PC-3 (cell line): ENCODE measurements around the gene CUL4A.

DNA sequence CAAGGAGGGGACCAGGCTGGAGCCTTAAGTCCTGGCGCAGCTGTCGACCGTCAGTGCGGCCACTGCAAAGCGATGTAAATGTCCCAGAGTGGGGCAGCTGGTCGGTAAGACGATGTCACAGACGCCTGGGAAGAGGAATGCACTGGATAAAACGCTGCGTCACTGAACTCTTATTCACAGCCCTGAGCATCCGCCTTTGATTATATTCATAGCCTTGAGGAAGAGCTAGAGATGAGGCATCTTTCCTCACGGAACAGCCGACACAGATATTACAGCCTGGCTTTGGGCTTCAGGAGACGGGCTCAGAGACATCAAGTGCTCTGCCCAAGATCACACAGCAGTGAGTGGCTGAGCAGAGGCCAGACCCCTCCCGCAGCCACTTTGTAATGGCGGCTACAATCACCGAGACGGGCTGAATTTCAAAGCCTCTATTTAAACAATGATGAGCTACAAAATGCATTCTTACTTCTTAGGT is 17.7 kb upstream of the TUBGCP3 start:
- RAMPAGE, long total RNA: no peak

- RAMPAGE, long total RNA: no peak
Observed at GRCh38 chr13:112606042-112606904, 18.3 kb upstream of the TUBGCP3 start.

DNA sequence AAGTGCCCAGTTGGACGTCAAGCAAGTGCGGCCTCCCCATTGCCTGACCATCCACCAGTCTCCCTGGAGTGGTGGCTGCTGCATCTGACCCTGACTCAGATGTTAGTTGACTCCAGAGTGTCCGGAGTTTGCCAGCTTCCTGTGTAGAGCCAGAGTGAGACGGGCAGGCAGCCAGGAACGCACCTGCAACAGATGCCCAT is 45.9 kb upstream of the ATP11A start:
- RAMPAGE, long total RNA: no peak

- RAMPAGE, long total RNA: no peak
Observed at GRCh38 chr13:112705170-112705798, 15.4 kb downstream of the ATP11A start.

DNA sequence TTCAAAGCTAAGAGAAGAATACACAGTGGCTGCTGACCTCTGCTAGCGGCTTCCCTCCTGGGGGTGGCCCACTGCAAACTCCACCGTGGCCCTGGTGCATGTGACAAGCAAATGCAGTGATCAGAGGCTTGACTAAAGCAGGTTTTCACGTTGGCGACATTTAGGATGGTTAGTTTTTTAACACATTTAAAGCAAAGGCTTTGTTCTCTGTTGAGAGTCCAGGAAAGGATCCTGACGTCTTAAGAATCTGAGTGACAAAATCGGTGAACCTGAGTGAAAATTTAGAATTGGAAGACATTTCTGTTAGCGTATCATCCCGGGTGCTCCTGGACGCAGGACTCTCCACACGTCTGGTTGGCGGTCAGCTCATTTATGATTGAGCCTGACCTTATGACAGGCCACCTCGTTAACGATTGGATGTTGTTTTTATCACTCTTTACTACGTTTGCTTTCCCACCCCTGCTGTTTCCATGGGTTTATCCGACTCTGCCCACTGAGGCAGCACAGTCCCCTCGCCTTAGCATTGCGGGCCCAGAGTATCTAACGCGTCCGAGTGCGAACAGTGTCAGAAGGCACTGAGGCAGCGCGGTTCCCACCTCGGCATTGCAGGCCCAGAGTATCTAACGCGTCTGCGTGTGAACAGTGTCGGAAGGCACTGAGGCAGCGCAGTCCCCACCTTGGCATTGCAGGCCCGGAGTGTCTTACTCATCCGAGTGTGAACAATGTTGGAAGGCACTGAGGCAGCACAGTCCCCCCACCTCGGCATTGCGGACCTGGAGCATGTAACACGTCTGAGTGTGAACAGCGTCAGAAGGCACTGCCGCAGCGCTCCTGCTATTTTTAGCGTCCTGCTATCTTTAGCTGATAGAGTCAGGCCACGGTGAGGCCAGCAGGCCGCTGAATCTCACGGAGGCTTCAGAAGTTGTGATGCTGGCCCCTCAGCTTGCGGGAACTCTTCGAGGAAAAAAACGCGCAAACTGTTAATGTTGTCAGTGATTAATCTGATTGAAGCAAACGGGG is 39.3 kb downstream of the ATP11A start:
- RAMPAGE, long total RNA: no peak

GRCh38 chr13:112734030-112734805 is 44.4 kb downstream of the ATP11A start:
- RAMPAGE, long total RNA: no peak

- RAMPAGE, long total RNA: no peak
Observed at GRCh38 chr13:112814762-112815369, 125.0 kb downstream of the ATP11A start.

- RAMPAGE, long total RNA: no peak
Observed at GRCh38 chr13:112884189-112884765, 84.7 kb upstream of the MCF2L start.

GRCh38 chr13:112884968-112885514 is 84.0 kb upstream of the MCF2L start:
- RAMPAGE, long total RNA: no peak

- RAMPAGE, long total RNA: no peak
Observed at GRCh38 chr13:112893375-112894116, 75.5 kb upstream of the MCF2L start.

- RAMPAGE, long total RNA: no peak
Observed at GRCh38 chr13:113012989-113013927, 44.2 kb downstream of the MCF2L start.

DNA sequence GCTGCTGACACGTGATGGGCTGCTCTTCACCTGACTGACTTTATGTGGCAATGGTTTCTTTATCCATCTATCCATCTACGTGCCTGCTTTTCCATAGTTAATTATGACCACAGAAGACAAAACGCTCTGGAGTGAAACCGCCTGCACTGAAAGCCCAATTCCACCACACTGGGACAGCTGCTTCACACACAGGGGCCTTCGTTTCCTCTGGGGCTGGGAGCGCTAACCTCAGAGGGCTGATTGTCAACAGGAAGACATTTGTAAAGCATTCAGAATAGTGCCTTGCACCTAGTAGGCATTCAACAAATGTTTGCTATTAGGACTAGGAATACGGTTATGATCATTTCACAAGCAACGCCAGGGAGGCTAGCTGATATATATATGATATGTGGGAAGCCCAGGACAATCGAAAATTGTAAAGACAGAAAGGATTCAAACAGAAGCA is 23.4 kb downstream of the PCID2 start:
- RAMPAGE, long total RNA: no peak

DNA sequence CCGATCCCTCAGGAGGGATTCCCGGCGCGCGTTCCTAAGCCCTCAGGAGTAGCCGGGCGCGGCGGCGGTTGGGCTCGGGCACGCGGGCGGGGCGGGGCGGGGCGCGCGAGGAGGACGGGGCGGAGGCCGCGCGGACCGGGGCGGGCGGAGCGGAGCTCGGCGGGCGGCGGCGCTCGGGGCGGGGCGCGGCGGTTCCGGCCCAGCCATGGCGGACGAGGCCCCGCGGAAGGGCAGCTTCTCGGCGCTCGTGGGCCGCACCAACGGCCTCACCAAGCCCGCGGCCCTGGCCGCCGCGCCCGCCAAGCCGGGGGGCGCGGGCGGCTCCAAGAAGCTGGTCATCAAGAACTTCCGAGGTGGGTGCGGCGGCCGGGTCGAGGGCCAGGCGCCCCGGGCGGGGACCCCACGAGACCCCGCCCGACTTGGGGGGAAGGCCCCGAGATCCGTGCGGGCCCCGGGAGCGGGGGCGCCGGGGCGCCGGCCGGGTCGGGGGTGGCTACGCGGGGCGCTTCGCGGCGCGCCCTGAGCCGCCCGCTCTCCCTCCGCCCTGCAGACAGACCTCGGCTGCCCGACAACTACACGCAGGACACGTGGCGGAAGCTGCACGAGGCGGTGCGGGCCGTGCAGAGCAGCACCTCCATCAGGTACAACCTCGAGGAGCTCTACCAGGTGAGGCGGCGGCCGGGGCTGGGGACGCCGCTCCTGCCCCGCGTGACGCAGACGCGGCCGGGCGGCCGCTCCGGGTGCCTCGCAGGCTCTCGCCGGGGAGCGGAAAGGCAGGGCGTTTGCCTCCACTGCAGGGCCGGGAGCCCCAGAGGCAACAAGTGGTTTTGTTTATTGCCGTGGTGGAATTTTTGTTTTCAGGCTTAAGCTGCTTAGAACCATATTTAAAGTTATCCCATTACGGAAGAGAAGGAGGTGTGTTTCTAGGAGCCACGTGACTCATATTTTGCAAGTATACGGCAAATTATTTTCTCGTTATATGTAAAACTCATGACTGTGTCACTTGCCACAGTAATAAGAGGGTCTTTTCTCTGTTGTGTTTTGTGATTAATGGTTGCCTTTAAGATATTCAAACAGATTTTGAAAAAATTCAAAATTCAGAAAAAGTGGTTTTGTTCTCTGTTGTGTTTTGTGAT is at the start of gene CUL4A:
Gene CUL4A, plus strand, starts transcription at position 191 of the 1,136 bp plus-strand sequence.
- RAMPAGE, long total RNA: no peak

DNA sequence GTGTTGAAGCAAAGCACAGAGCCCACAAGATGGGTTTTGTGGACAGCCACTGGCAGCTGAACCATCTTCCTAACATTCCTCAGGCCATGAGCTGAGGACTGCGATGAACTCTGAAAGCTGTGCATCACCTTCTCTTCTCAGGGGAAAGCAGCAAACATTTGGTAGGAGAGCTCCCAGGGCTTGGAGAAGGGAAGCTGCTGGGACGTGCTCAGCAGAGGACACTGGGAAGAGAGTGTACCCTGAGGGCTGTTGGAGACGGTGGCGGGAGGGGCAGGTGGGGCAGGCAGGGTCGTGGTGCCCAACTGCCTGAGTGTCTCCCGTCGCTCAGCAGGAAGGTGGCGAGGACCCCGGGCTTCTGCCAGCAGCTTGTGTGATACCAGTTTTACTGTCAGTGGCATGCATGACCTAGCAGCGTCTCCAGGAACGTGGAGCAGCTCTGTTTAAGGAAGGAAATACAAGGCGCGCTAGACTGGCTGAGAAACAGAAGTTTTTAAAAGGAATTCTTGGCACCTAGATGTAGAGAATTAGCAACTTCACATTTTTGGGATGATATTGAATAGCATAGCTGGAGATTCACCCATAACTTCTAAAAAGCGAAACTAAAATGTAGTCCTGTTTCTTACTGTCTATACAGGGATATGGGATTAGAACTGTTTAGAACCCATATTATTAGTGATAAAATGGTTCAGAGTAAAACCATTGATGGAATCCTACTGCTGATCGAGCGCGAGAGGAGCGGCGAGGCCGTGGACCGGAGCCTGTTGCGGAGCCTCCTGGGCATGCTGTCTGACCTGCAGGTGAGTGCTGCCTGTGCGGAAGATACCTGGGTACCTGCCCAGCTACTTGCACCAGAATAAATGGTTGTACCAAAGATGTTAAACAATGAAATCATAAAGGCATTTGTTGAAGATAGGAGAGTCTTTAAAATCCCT is 23.4 kb downstream of the CUL4A start:
- RAMPAGE, long total RNA: no peak

DNA sequence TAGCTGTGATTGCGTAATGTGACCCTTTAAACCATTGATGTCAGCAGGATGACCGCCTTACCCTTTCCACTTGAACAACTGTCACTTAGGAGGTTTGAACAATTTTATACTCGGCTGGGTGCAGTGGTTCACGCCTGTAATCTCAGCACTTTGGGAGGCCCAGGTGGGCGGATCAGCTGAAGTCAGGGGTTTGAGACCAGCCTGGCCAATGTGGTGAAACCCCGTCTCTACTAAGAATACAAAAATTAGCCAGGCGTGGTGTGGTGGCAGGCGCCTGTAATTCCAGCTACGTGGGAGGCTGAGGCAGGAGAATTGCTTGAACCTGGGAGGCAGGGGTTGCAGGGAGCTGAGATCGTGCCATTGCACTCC is 3.0 kb downstream of the LAMP1 start:
- RAMPAGE, long total RNA: no peak

GRCh38 chr13:113326622-113326873 is 29.5 kb downstream of the LAMP1 start:
- RAMPAGE, long total RNA: no peak

GRCh38 chr13:113379938-113380316 is 16.0 kb upstream of the GRTP1 start:
- RAMPAGE, long total RNA: no peak

DNA sequence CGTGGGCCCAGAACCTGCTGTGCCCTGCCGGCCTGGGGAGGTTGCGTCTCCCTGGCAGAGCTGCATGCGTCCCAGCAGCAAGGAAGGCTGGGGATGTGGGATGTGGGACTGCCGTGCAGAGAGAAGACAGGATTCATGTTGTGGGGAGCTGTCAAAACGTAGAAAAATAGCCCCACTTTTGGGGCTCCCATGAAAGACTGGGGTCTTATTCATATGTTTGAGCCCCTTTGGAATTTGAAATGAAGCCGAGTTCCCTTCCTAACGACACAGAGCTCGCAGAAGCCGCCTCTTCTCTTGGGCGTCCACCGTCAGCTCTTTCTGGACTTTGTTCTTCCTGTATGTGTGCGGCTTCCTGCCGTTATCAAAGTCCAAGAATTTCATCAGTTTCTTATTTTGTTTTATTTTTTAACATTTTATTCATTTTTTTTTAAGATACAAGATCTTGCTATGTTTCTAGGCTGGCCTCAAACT is 32.4 kb upstream of the GRTP1 start:
- RAMPAGE, long total RNA: no peak

GRCh38 chr13:113429669-113429868 is 23.7 kb downstream of the ADPRHL1 start:
- RAMPAGE, long total RNA: no peak

GRCh38 chr13:113552892-113553716 is 31.4 kb upstream of the TFDP1 start:
- RAMPAGE, long total RNA: no peak